CD14-positive monocyte (primary cell): ENCODE measurements around a stretch of chr9.

GRCh38 chr9:35915642-35916499 lies 6.6 kb downstream of the SPAAR start:
- CAGE, long polyA plus RNA, result no peak

DNA sequence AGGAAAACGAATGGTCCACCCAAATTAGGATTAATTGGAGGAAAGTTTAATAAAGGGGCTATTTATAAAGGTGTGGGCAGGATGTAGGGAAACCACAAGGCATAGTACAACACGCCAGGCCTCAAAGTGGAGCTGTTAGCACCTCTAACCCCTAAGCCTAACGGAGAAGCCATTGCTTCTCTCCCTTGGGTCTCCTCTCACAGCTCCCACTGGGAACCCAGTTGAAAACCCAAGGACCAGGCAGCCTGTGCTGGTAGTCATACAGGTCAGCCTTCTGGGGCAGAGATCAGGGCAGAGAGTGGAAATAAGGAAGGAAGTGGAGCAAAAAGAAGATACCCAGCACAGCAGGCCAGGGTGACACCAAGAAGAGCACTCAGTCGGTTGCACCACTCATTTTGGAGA lies 8.8 kb upstream of the GLIPR2 start:
- CAGE, long polyA plus RNA, result no peak

- CAGE, long polyA plus RNA, result no peak
These were observed 4.8 kb upstream of the CCIN start for GRCh38 chr9:36164367-36164837.

GRCh38 chr9:36306669-36307163 lies 48.5 kb upstream of the GNE start:
- CAGE, long polyA plus RNA, result no peak

DNA sequence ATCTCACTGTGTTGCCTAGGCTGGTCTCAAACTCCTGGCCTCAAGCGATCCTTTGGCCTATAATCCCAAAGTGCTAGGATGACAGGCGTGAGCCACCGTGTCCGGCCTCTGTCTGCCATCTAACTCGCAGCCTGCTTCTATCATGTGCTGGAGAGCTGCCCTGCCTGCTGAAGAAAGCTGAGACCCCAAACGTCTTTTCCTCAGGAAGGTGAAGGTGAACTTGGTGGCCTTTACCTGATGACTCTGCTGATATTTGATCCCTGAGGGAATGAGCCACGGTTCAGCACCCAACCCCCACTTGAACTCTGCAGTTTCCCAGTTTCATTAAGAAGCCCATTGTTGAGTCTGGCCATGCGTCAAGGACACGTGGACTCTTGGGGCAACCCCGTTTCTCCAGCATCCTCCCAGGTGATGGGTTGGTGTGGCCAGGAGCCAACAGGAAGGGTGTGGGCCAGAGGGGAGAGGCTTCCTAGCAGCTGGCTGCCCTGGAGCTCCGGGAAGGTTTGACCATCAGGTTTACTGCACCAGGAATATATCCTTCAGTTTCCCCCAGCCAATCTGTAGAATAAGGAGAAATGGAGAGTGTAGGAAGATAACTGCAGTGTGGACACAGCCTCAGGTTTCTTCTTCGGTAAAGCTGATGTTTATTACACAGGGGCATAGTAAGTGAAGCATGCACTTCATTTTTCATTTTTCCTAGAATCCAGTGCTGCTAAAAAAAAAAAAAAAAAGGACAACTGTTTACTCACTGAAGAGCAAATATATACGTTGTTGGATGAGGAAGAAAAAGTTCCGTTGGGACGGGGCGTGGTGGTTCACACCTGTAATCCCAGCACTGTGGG lies 59.6 kb upstream of the GNE start:
- CAGE, long polyA plus RNA, result no peak

GRCh38 chr9:36319300-36319652 lies 61.0 kb upstream of the GNE start:
- CAGE, long polyA plus RNA, result no peak

GRCh38 chr9:36779881-36780738 lies 207.4 kb downstream of the MELK start:
- CAGE, long polyA plus RNA, result no peak

DNA sequence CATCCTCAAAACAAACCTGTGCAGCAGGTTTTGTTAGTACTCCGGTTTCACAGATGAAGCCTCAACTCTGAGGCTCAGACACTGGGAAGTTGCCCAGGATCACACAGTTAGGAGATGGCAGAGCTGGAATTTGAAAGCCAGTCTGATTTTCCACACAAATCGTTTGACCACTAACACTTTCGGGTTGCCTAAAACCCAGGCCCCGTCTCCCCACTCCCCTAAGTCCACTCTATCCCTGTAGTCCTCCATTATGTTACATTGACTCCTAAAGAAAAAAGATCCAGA lies 27.4 kb upstream of the ZCCHC7 start:
- CAGE, long polyA plus RNA, result no peak

GRCh38 chr9:37172481-37173227 lies 52.3 kb downstream of the ZCCHC7 start:
- CAGE, long polyA plus RNA, result no peak

- CAGE, long polyA plus RNA, result no peak
These were observed 101.2 kb downstream of the ZCCHC7 start for GRCh38 chr9:37221557-37221992.

DNA sequence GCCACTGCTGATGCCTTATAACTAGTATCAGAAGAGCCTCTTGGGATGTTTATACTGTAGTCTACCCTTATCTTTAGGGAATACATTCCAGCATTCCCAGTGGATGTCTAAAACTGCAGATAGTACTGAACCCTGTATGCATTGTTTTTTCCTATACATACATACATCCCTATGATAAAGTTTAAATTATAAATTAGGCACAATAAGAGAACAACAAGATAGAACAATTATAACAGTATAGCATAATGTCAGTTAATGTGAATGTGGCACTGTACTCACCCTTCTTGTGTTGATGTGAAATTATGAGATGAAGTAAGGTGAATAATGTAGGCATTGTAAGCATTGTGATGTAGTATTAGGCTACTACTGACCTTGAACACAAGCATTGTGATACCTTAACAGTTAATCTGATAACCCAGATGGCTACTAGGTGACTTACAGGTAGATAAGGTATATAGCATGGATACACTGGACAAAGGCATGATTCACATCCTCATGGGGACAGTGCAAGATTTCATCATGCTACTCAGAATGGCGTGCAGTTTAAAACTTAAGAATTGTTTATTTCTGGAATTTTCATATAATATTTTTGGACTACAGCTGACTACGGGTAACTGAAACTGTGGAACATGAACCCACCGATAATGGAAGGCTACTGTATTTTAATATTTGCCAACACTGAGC lies 134.7 kb downstream of the ZCCHC7 start:
- CAGE, long polyA plus RNA, result no peak

DNA sequence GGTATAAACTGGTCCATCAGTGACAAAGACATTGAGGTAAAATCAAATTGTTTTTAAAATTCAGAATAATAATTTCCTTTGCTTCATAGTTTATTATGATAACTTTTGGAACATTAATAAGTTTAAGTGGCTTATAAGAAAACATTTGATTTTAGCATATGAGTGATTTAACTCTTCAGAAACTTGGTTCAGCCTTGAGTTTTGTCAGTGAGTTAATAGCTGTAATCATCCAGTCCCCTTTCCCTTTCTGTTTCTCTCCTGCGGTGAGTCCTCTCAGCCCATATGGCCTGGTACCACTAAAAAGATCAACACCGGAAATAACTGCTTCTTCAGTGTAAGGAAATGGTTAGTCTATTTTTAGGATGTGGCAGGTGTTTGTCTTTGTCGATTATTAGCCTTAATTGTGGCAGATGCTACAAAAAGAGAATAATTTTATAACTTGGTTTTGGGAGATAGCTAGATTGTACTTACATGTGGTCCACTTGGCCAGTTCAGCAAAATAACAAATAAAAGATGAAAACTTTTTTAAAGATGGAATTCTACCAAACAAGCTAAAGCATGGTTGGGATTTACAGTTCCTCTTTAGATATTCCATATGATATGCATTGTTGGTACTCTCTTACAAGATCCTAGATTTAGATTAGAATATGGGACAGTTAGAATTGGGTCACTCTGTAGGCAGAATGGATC lies 120.2 kb upstream of the GRHPR start:
- CAGE, long polyA plus RNA, result no peak

DNA sequence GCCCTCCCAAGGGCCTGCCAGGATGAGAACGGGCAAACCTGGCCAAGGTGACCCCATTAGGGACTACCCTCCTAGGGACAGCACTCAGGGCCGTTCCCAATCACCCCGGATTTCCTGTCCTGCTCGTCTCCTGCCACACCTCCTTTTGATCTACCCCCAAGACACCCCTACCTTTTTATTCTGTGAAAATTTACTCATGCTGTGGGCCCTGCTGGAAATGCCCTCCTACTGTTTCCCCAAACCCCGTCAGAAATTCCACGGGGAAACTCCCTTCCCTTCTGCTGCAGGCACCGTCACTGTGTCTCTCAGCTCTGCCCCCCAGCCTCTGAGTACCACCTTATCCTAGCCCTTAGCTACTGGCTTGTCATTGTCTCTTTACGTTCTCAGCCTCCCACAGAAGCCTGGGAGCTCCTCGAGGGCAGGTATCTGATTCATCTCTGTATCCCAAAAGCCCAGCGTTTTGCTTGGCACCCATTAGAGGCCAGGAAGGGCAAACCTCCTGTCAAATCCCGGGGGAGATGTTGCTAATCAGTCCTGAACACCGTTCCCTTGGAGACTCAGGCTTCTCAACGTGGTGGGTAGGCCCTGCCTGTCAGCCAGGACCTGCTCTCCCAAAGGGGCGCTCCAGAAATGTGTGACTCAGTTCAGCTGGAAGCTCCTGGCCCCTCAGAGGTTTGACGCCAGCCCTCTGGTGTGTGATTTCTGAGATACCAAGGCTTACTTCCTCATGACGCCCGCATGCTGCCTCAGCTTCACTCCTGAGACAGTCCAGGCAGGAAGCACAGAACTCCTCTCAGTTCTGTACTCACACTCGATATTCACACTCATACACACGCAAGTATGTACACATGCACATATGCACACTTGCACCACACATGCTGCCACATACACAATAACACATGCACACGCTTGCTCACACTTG lies 50.7 kb upstream of the GRHPR start:
- CAGE, long polyA plus RNA, result no peak

- CAGE, long polyA plus RNA, result no peak
These were observed 28.0 kb upstream of the GRHPR start for GRCh38 chr9:37394446-37394895.

DNA sequence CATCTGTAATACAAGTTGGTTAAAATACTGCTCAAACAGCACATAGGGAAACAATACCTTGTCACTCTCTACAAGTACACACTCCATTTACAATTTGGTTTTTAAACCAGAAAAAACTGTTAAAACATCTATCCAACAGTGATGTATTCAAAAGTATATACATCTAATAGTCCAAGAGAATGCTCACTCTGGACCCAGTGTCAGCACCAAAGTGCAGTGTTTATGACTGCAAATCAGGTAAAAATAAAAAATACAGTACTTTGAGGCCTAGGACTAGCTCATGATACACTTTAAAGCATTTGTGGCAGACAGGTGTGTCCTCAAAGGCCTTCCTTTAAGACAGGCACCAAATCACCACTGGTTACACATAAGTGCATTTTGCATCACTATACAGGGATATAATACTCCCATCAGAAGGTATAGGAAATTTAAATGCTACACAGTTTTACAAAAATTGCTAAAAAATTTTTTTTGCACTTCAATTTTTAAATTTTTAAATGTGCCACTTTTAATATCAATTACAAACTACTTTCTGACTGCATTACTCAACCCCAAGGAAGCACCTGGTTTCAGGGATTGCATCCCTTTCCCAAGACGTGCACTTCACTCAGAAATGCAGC lies 17.4 kb downstream of the GRHPR start:
- CAGE, long polyA plus RNA, result no peak

DNA sequence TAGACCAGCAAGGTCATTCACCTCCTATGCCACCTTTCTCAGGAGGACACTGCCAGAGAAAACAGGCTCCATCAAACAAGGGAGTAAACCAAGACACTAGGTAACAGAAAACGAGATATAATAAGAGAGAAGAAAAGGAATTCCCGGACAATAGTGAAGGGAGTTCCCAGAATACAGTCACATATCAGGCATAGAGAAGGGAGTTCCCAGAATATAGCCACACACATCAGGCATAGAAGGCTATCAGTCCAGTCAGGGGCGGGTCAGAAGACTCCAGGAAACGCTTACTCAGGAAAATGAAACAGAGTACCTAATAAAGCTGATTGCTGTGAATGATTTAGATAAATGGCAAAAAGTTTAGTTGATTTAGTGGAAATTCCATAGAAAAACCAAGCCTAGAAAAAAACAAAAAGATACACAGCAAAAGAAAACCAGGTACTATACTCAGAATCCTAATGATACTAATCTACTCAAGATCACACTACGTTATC lies 4.9 kb downstream of the TOMM5 start:
- CAGE, long polyA plus RNA, result no peak

DNA sequence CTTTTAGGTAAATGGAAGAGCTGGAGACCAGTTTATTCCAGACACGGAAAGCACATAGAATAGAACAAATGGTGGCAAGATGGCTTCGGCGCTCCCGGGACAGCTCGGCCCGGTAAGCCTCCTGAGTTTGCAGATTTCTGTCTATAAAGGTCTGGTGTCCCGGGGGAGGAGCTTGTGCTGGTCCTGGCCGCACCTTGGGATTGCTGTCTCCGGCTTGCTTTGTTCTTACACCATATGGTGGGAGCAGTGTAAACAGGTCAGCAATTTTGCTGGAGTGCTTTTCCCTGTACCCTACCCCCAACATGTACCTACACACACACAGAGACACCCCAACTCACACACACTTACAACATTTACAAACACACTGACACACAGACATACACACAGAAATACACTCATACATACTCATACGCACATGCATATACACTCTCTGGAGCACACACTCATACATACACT lies 41.9 kb downstream of the FRMPD1 start:
- CAGE, long polyA plus RNA, result no peak

DNA sequence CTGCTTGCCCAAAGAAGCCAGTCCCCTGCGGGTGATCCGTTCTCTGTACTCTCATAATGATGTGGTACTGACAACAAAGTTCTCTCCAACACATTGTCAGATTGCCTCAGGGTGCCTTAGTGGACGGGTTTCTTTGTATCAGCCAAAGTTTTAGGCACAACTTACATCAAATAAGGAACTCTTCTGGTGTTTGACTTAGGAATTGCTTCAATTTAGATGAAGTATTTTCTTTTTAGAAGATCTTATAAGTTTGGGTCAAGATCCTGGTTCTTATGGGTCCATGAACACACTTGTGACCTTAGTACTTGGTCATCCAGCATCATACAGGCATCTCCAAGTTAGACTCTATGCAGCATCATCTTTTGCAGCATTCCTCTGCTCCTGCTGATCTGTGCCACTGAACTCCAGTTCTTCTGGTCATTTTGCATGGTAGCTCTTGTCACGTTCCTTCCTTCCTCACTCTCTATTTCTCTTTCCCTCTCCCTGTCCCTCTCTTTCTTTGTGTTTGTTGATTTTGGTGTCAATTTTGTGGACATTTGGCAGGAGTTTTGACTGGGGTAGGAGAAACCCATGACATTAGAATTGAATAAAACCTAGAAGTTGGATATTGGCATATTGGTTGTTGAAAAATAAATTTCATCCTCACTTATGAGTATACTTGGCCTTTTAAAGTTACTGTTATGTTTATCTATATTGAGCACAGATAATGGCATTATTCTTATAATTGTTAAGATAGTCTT lies 42.4 kb downstream of the SLC25A51 start:
- CAGE, long polyA plus RNA, result no peak

DNA sequence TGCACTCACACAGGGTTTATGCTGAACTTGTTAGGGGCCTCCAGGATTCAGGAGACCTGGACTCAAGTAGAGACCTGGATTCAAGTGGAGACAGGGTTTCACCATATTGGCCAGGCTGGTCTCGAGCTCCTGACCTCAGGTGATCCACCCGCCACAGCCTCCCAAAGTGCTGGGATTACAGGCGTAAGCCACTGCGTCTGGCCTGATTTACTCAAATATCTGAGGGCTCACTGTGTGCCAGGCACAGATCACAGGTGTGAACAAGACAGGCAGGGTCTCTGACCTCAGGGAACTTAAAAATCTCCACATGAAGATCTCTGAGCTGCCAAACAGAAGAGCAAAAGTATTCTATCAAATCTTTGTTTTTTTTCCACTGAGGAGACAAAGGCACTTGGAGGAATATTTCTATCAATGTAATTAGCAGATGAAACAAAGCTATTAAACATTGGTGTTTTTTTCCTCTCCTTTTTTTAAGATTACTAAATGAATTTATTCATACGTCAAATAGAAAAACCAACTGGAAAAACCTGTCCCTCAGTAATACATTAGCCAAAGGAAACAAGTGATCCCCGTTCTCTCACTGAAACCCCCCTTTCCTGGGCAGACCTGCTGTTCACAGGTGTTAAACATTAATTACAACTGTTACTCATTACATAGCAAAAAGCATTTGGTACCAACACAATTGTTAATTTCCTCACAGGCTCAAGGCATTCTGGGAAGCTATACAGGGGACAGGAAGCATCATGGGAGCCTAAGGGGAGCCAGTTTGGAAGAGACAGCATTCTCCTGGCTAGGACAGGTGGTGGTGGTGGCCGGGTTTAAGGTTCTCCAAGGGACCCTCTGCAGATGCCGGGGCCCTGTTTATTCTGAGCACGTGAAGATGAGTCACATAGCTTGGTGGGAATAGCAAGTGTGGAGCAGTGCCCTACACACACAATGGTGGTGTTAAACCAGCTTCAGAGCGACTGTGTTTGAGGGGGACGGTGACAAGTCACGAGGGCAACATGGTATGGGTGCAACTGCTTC lies 62.3 kb upstream of the SLC25A51 start:
- CAGE, long polyA plus RNA, result no peak

DNA sequence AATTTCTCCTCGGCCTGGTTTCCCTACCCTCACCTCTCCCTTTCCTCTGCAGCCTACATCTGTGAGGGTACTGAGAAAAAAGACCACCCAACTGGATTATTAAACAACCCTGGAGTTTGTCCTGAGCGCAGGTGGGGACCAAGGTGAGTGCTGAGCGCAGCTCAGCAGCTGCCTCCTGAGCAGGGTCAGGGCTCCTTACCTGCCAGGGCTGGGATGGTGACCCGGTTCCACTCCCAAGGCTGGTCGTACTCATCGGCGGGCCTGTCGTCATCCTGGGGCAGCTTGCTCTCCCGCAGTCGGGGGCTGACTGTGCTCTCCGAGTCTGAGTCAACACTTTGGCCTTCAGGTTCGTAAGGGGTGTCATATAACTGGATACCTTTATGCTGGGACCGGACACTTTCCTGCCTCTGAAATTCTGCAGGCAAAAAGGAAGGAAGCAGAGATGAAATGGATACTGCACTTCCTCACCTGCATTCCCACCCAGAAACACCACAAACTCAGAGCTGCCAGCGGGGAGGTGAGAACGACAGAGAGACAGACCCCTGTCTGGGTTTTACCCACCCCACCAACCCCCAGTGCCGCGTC lies 70.6 kb upstream of the SLC25A51 start:
- CAGE, long polyA plus RNA, result no peak